Liver (tissue), 9 donors: Measurements from ENCODE around the gene MAP3K8.

DNA sequence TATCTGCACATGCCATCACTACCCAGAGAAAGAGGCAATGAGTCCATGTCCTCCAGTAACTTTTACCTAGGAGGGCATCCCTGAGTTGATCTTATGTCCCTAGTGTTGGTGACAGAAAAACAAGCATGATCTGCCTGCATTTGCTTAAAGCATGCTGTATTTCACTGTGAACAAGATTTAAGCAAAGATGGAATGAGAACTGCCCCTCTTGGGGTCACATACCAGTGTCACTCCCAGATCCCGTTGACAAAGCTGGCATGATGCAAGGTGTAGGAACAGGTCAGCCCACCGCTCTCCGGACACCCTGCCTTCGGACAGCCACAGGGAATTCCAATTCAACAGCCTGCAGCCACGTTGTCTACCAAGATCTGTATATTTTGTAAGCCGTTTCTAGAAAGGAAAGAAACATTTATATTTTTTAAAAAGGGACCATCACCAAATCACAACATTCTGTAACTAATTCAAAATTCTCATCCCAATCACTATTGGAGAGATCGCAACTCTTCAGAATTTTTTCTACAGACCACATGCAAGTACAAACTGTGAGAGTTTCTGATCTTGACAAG is 64.4 kb downstream of the MPP7 start:
- PRO-cap, 5 experiments = no peak in any of the 5 experiments
- RAMPAGE, long total RNA, 2 experiments = no peak in any of the 2 experiments
- RRBS = no CpG with 5 or more reads among the region's 7 CpGs

DNA sequence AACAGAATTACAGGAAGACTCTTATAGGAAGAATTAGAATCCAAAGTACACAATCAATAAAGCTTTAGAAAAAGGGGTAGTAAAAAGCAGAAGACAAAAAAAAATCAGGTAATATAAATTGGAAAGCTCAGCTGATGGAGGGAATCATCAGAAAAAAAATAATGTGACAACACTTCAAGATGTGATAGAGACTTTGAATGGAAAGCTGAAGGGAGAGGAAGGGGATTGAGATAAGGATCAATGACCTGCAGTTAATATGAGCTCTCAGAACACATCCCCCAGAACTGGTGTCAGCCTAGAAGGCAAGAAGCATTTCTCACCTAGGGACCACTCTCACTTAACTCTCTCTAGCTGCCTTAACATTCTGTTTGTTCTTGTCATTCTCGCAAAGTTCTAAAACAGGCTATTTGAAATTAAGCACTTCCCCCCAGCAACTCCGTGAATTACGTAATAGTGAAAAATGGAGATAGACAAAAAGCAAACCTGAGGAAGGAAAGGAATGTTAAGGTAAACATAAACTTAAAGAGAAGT is 1.1 kb upstream of the MPP7 start:
- PRO-cap, 5 experiments = no peak in any of the 5 experiments
- RAMPAGE, long total RNA, 2 experiments = no peak in any of the 2 experiments
- RRBS = no CpG with 5 or more reads among the region's 3 CpGs

DNA sequence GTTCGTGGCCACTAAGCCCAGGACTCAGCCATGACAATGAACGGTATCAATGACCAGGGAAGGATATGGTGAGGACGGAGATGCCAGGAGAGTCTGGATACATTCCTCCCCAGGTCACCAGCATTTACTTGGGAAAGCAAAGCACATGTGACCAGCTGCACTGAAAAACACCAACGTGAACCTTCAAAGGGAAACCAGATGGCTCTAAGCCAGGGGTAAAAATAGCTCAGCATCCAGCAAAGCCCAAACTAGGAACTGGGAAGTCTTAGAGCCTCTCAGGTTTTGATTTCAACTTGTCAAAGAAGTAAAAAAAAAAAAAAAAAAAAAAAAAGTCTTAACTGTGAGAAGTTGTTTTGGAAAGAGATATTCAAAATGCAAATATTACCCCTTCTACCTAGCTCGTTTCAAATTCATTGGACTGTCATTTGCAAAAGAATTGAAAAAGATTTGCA is 24.1 kb upstream of the MPP7 start:
- PRO-cap, 5 experiments = no peak in any of the 5 experiments
- RAMPAGE, long total RNA, 2 experiments = no peak in any of the 2 experiments
- RRBS = no CpG with 5 or more reads among the region's 5 CpGs

GRCh38 chr10:28539924-28541035 is 7.4 kb downstream of the WAC start:
- PRO-cap, 5 experiments = no peak in any of the 5 experiments
- RAMPAGE, long total RNA, 2 experiments = no peak in any of the 2 experiments
- RRBS = no CpG with 5 or more reads among the region's 9 CpGs

DNA sequence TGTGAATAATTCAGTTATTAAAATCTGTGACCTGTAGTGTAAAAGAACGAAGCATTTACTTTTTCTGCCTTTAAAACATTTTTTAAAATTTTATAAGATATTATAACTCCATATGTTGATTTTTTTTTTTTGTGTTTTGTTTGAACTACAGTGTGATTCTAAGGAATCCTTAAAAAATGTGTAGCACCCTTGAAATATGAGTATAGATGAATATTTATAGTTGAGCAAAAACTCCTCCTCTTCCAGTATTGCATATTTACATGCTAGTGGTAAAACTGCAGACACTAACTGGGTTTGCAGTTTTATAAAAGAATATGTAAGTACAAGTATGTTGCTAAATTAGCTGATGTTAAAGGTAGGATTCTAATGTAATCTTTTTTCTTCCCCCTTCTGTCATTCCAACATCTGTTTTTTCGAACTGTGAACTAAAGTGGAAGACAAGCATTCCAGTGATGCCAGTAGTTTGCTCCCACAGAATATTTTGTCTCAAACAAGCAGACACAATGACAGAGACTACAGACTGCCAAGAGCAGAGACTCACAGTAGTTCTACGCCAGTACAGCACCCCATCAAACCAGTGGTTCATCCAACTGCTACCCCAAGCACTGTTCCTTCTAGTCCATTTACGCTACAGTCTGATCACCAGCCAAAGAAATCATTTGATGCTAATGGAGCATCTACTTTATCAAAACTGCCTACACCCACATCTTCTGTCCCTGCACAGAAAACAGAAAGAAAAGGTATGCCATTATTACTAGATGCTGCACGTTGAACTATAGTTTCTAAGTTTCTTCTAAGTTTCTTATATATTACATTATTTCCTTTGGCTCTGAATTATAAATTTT is 62.6 kb downstream of the WAC start:
- PRO-cap, 5 experiments = no peak in any of the 5 experiments
- RAMPAGE, long total RNA, 2 experiments = no peak in any of the 2 experiments
- RRBS = no CpG with 5 or more reads among the region's 5 CpGs

DNA sequence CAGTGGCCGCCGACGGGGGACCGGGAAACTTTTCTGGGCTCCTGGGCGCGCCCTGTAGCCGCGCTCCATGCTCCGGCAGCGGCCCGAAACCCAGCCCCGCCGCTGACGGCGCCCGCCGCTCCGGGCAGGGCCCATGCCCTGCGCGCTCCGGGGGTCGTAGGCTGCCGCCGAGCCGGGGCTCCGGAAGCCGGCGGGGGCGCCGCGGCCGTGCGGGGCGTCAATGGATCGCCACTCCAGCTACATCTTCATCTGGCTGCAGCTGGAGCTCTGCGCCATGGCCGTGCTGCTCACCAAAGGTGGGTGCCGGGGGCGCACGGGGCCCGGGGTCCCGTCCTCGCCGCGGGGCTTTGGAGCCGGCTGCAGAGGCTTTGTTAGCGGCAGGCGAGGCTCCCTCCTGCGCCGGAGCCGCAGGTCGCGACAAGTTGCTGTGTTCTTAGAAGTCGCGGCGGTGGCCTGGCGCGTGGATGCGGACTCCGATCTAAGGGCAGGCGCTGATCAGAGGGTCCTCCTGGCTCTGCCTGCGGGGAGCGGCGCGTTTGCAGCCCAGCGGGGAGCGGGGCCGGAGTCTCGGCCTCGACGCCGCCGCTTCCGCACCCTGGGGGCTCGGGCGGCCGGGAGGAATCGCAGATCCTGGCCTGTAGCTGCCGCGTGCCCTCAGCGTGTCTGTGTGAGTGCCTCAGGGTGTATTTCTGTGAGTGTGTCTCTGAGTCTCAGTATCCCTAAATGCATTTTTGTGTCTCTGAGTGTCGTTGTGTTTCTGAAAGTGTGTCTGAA is 544 bp downstream of the BAMBI start:
- PRO-cap, 5 experiments = no peak in any of the 5 experiments
- RAMPAGE, long total RNA, 2 experiments = no peak in any of the 2 experiments
- RRBS = 2% methylated on average over 44 of the region's 82 CpGs

DNA sequence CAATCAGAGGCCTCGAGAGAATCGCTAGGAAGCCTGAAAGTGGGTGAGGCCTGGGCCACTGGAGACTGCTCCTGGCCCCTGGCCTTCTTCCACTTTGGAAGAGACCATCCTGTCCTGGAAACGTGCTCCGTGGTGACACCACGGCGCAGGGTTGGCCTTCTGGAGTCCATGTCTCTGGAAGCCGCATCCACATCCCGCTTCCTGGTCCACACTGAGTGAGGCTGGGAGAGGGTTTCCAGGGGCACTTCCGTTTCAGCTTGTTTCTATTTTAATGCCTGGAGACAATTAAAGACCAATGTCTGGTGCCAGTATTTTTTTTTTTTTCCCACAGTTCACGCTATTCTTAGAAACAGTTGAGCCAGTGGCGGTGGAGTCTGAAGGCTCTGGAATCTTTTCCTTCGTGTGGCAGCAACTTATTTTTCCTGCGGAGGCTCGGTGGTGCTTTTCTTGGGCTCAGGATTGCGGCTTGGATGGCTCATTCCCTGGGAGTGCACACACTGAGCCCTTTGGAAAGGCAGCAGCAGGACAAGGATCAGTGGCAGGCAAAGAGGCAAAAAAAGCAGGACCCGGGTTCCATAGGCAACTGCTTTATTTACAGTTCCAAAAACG is 202.6 kb downstream of the BAMBI start:
- PRO-cap, 5 experiments = no peak in any of the 5 experiments
- RAMPAGE, long total RNA, 2 experiments = no peak in any of the 2 experiments
- RRBS = no CpG with 5 or more reads among the region's 17 CpGs

GRCh38 chr10:29473446-29474062 is 161.2 kb downstream of the SVIL start:
- PRO-cap, 5 experiments = no peak in any of the 5 experiments
- RAMPAGE, long total RNA, 2 experiments = no peak in any of the 2 experiments
- RRBS = no CpG with 5 or more reads among the region's 16 CpGs

GRCh38 chr10:29479351-29480439 is 155.1 kb downstream of the SVIL start:
- PRO-cap, 5 experiments = no peak in any of the 5 experiments
- RAMPAGE, long total RNA, 2 experiments = no peak in any of the 2 experiments
- RRBS = no CpG with 5 or more reads among the region's 21 CpGs

GRCh38 chr10:29735574-29736146 is 100.9 kb upstream of the SVIL start:
- PRO-cap, 5 experiments = peak in 5 of 5 experiments; most common plus-strand start chr10:29736029 (in 3); most common minus-strand start chr10:29735886 (in 4)
- RAMPAGE, long total RNA, 2 experiments = no peak in any of the 2 experiments
- RRBS = 2% methylated on average over 16 of the region's 70 CpGs

DNA sequence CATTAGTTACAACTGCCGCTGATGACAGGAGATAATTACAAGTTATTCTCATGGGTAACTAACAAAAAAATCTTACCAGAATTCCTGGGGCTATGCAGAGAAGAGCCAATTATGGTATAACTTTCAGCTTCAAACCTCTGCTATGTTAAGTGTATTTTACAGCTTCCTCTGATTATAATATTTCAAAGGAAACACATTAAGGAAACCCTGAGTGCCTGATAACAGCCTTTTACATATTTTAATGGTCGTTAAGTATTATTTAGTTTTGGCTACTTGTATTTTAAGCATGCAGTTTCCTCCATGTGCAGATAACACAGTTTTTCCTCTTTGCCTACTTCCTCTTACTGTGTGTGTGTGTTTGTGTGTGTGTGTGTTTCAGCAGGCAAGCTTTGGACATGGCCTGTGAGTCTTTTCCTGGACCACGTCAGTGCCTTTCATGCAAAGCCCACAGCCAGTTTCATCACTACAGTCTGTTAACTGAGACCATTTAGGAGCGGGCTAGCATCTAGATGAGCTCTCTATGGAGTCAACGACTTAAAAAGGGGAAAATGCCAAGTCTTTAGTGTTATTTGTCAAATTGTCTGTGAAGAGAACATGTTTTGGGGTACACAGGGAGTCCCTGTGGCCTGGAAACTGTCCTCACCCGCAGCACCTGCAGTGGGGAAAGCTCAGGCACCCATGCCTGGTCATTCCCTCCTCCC is 17.6 kb downstream of the JCAD start:
- PRO-cap, 5 experiments = peak in 1 of 5 experiments; most common plus-strand start position 427 of the sequence (in 1)
- RAMPAGE, long total RNA, 2 experiments = no peak in any of the 2 experiments
- RRBS = no CpG with 5 or more reads among the region's 6 CpGs

DNA sequence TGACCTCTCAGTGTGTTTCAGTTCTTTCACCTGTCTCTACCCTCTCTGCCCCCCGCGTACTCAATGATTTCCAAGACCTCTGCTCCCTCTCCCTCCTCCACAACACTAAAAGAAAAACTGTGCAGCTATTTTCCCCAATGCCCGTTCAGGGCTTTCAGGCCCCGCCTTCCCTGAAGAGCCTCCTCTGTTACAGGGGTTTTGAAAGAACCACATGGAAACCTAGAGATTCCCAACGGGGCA is 128.7 kb downstream of the MTPAP start:
- PRO-cap, 5 experiments = peak in 1 of 5 experiments; most common minus-strand start position 107 of the sequence (in 1)
- RAMPAGE, long total RNA, 2 experiments = no peak in any of the 2 experiments
- RRBS = no CpG with 5 or more reads among the region's 5 CpGs

- PRO-cap, 5 experiments = no peak in any of the 5 experiments
- RAMPAGE, long total RNA, 2 experiments = no peak in any of the 2 experiments
- RRBS = no CpG with 5 or more reads among the region's 5 CpGs
These were observed 7.7 kb downstream of the MTPAP start for GRCh38 chr10:30341389-30341815.

DNA sequence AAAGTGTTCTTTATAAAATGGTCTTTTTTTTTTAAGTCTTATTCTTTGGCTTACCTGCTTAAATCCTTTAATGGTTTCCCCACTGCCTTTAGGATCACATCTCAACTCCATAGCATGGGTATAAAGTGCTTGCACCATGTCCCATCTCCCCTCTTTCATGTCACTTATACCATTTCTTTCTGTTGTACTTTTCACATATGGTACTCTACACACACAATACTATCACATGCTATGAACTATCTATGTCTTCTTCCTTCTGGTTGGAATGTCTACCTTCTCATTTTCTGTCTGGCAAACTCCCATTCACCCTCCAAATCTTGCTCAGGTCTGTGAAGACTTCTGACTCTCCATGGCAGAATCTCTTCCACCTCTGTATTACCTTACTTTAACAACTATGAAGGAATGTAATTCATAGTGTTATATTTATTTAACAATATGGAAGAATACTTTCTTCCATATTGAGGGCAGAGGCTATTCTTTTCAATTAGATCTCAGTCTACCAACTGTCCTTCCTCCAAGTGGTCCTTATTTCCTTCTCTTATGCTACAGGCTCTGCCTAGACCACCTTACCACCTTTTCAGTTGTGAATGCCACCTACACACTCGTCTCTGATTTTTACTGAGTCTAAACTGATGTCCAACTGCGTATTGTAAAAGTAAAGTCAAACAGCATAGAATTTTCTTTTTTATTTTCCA is 4.9 kb downstream of the MTPAP start:
- PRO-cap, 5 experiments = no peak in any of the 5 experiments
- RAMPAGE, long total RNA, 2 experiments = no peak in any of the 2 experiments
- RRBS = no CpG with 5 or more reads among the region's 2 CpGs

DNA sequence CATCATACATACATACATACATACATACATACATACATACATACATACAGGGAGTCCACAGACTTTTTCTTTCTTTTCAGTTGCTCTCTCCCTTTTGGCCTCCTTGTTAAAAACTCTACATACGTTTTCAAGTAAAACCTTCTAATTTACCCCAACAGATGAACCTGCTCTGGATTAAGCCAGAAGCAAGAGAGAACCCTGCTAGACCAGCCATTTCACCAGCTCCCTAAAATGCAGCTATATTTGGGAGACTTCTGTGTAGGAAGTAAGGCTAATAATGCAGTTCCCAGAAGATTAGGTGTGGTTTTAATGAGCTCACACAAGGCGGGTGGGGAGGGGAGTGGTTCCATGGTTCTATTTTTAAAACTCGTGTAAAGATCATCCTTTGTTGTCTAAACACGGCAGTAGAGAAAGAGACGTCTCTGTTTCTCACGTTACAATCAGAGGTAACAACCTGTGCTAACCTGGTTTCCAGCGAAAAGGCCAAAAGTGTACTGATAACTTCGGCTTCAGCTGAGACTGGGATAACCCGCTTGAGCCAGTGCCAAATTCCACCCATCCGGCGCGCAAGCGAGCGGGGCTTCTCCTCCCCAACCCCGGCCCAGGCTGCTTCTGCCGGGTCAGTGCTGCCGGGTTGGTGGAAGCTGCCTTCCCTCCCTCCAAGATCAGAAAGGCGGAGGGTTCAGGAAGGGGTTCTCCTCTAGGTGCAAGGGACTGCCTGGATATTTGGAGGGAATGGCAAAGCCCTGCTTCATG is 2.6 kb upstream of the MAP3K8 start:
- PRO-cap, 5 experiments = peak in 2 of 5 experiments; most common plus-strand start position 623 of the sequence (in 1); most common minus-strand start position 217 of the sequence (in 1)
- RAMPAGE, long total RNA, 2 experiments = no peak in any of the 2 experiments
- RRBS = 78% methylated on average over 6 of the region's 18 CpGs

DNA sequence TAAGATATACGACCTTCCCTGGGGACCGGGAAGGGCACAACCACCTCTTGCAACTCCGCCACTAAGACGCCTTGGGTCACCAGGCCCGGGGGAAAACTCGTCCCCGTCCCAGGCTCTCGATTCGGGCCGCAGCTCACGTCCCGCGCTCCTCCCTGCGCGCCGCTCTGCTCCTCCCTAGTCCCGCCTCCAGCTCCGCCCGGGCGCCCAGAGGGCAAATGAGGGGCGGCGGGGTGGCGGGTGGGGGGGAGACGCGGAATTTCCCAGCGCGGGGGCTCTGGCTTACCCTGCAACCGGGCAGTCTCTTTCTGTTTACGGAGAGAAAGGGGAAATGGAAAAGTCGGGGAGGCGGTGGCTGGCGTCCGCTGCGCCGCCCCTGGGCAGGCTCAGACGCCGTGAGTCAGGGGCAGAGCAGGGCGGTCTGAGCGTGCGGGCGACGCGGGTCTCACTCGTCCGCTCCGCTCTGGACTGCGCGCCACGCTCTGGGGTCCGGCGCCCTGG is at the start of gene MAP3K8:
Gene MAP3K8 (plus strand): TSS at position 445 of the 498 bp plus-strand sequence.
- PRO-cap, 5 experiments = peak in 5 of 5 experiments; most common plus-strand start position 386 of the sequence (in 4); most common minus-strand start position 137 of the sequence (in 4)
- RAMPAGE, long total RNA, 2 experiments = no peak in any of the 2 experiments
- RRBS = 3% methylated on average over 19 of the region's 51 CpGs

DNA sequence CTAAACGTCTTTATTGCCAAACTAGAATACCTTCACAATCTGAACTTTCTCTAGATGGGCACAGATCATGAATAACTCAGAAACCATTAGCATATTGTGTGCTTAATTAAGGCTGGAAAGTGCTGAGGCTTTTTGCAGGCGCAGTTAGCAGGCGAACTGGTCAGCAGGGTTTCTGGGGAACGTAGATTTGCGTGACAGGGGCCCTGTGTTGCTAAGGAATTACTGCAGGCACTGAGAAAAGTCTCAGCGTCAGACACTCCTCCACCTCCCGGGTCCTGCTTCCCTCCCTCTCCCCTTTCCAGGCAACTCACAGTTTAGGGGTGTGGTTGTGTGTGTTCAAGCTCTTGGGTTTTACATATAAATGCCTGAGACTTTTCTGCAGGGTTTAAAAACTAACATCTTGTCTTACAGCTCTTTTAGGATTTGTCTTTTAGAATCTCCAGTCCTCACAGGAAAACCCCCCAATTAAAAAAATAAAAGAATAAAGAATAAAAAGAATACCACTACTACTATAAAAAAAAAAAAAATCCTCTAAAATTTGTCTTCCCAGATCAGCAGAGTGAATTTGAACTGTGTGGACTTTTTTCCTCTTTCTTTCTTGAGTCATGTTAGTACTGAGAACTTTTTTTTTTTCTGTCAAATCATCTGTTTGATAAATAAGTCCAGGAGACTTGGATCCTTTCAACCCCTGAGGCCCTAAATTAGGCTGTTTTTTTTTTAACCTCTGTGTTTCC is 2.4 kb downstream of the MAP3K8 start:
- PRO-cap, 5 experiments = no peak in any of the 5 experiments
- RAMPAGE, long total RNA, 2 experiments = no peak in any of the 2 experiments
- RRBS = no CpG with 5 or more reads among the region's 7 CpGs

GRCh38 chr10:30529180-30530222 is 95.5 kb downstream of the MAP3K8 start:
- PRO-cap, 5 experiments = peak in 5 of 5 experiments; most common plus-strand start chr10:30529896 (in 4); most common minus-strand start chr10:30529743 (in 4)
- RAMPAGE, long total RNA, 2 experiments = no peak in any of the 2 experiments
- RRBS = no CpG with 5 or more reads among the region's 31 CpGs

- PRO-cap, 5 experiments = peak in 3 of 5 experiments; most common plus-strand start chr10:30606076 (in 3)
- RAMPAGE, long total RNA, 2 experiments = no peak in any of the 2 experiments
- RRBS = no CpG with 5 or more reads among the region's 7 CpGs
These were observed 23.7 kb downstream of the LYZL2 start for GRCh38 chr10:30605784-30606373.

DNA sequence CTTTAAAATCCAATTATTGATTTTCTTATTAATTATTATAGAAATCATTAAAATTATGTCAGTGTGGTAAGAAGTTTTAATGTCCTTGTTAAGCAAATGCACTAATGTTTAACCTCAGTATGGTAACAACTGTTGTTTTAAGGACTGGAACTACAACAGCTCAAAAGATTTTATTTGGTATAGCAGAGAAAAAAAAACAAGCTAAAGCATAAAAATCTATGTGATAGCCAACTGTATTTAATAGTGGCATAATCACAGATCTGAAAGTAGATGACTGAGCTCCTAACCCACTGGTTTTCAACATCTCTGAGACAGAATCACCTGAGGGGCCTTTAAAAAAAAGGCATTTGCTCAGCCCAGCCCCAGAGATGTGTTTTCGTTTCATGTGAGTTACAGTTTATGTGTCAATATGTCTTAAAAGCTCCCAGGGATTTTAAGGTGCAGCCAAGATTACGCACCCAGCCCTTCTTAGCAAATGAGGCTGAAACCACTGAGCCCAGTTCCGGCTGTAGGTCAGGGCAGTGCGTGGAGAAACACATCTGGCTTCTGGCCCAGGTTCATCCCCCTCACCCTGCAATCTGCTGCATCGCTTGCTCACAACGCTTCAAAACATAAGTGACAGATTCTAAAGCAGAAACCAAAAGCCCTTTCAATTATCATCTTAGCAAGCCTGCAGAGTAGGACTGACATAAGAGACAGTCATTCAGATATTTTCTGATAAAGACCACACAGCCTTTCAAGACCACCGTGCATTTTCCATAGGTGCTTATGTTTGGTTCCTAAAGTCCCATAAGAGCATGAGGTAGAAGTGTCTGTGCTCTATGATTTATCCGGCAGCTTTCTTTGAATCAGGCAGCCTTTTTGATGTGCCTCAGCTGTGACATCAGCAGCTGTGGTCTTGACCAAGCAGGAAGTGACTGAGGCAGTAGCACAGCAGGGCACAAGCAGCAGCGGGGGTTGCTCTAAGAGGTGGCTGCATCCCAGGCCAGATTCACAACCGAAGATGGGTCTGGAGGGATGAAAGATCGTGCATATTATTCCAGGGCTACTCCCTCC is 71.9 kb upstream of the LYZL2 start:
- PRO-cap, 5 experiments = peak in 1 of 5 experiments; most common plus-strand start position 928 of the sequence (in 1)
- RAMPAGE, long total RNA, 2 experiments = no peak in any of the 2 experiments
- RRBS = no CpG with 5 or more reads among the region's 11 CpGs